Ileum (tissue), 1 donor: ENCODE measurements around the genes NPEPL1 and PRELID3B.

GRCh38 chr20:58361009-58361768 lies 27.8 kb upstream of the VAPB start:
- PRO-cap: no peak

- PRO-cap: no peak
These were observed 19.0 kb downstream of the VAPB start for GRCh38 chr20:58407960-58408478.

DNA sequence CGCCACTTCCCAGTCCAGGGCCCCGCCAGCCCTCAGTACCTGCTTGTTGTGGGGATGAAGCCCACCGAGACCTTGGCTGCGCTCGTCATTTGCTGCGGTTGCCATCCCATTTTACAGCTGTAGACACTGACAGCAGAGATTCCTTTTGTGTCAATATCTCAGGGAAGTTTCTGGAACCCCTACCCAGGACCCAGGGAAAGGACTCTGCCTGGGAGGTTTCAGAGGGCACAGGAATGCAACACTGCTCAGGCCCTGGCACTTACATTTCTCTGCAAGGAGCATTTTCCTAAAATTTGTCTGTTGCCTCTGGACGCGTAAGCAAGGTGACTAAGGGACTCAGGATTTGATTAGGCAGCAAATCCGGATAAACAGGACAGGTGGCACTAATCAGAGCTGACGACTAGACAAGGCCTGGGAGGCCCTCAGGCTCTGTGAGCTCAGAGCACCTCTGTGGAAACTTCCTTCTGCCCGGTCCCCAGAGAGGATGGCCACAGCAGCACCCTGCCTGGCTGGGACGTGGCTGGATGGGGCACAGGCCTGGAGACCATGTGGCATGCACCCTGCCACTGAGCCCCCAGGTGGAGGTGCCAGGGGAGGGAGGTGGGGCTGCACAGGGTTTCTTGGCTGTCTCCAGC lies 40.0 kb upstream of the STX16 start:
- PRO-cap: no peak

DNA sequence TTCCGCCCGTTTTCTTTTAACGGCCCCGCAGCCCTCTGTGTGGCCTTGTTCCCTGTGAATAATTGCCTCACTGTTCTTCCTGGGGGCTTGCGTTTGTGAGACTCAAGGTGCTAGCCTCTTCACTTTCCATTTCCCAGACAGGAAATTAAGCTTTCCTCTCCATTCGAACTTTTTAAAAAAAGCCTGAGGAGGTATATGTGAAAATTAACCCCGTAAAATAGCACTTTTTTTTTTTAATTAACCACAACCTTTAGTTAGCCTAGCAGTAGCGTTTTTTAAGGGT lies 1.5 kb downstream of the STX16 start:
- PRO-cap: no peak

GRCh38 chr20:58676011-58676721 lies 16.4 kb upstream of the NPEPL1 start:
- PRO-cap: no peak

- PRO-cap: bidirectional peak, plus-strand start at chr20:58692887, minus-strand start at chr20:58692708
These were observed at the start of gene NPEPL1 for GRCh38 chr20:58692418-58693011. Gene NPEPL1 (plus strand): TSS chr20:58692800.

GRCh38 chr20:58839374-58839994 lies 51.7 kb upstream of the GNAS start:
- PRO-cap: no peak

GRCh38 chr20:58889737-58890233 lies 1.4 kb upstream of the GNAS start:
- PRO-cap: no peak

- PRO-cap: no peak
These were observed 1.7 kb downstream of the GNAS start for GRCh38 chr20:58892890-58893340.

- PRO-cap: no peak
These were observed 11.4 kb downstream of the NELFCD start for GRCh38 chr20:58992440-58992961.

DNA sequence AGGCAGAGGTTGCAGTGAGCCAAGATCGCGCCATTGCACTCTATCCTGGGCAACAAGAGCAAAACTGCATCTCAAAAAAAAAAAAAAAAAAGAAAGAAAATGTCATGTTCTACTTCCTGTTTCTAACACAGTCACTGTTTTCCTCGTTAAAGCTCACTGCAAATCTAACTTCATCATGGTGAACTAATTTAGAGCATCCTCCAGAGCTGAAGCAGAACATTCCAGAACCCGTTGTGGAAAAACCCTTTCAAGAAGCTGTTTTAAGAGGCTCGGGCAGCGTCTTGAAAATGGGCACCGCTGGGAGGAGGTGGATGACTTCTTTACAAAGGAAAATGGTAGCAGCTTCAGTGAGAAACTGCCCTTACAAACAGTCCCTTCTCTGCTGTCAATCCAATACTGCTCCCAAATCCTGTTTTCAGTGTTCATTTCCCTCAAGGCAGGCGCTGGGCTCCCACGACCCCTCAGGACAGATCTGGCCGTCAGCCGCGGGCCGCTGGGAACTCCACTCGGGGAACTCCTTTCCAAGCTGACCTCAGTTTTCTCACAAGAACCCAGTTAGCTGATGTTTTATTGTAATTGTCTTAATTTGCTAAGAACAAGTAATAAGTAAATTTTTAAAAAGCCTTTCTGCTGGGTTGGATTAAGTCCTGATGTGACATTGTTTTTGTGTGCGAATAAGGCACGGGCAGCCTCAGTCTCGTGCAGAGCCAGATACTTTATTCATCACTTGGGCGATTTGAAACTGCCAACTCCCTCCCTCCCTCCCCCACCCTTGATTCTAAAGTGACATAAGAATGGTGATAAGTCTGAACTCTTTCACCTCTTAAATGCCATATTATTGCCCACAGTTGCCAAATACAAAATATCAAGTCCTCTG lies 12.3 kb downstream of the CTSZ start:
- PRO-cap: no peak

- PRO-cap: no peak
These were observed 5.6 kb downstream of the CTSZ start for GRCh38 chr20:59001230-59002113.

DNA sequence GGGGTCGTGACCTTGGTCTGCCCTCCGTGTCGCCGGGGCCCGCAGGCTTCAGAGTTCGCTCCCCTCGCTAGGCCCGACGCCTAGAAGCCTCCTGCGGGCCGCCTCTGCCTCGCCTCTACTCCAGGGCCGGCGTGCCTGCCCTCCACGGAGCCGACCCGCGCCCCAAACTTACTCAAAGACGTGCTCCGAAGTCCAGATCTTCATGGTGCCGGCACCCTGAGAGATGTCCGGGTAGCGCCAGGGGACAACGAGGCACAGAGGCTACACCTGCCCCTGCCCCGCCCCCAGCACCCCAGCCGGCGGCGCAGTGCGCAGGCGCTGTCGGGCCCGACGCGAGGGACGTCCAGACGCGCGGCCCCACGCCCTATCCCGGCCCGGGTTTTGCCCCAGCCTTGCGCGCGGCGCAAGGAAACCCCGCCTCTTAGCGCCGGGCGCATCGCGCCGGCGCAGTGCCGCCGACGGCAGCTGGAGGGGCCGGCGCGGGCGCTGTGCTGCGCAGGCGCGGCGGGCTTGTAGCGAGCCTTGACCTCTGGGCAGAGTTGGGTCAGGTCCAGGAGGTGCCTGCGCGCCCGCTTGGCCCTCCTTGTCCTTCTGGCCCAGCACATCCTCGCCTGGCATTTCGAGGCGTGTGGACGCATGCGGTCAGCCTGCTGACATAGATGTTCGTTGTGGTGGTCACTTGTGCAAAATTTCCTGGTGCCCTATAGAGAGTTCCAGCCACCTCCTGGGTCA lies at the start of gene PRELID3B:
PRELID3B (minus strand) TSS at position 260 of the 732 bp plus-strand sequence.
- PRO-cap: bidirectional peak, plus-strand start at position 536 of the sequence, minus-strand start at position 229 of the sequence

DNA sequence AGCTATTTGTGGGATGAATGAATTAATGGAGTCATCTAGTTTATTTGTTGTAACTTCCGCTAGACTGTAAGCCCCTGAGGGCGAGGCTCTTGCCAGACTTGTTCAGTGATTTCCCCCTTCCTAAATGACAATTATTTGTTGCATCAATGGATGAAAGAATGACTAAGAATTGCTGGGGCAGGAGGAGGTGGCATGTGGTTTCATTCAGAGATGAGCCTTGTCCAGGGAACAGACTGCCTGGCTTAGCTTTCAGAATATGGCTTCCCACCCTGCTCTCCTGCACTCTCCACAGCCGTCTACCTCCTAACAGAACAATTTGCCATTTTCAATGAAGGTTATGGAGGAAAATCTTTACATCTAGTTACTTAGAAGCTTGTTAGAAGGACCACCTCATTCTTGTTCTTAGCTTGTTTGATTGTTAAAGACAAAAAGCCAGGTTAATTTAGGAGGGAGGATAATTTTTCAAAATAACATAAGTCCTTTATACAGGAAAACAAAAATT lies 1.2 kb upstream of the PRELID3B start:
- PRO-cap: unidirectional peak, plus-strand start at position 207 of the sequence

DNA sequence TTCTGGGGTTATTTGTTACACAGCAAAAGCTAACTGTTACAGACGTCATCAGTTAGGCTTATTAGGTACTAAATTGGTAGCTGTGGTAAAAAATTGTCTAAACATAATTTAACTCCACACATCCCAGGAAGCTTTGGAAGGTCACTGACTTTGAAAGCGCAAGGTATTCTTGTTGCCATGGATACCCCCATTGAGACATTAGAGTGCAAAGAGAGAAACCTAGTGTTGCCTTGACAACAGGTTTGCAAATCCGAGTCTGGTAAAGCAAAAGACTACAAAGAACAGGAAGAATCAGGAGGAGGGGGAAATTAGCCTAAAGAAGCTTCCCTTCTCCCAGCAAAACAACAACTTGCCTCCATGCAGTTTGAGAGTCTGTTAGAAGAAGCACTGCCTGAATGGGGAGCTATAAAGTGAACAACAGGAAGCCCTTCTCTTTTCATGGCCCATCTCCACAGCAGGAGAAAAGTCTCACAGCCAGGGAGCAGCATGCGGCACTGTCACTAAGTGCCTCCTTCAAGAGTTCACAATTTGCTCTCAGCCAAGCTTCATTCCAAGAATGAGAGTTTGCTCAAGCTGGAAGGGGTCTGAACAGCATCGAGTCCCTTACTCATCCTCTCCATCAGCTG lies 41.6 kb upstream of the ZNF831 start:
- PRO-cap: no peak

DNA sequence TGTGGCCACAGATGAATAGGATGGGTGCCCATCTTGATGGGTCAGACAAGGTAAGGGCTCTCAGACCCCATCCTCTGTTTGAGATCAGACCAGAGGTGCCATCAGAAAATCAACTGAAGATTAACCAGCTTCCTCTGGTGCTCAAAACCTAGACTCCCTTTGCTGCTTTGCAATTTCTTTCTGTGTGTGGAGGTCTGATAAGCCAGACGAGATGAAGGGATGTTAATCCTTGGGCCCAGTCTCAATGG lies 14.6 kb upstream of the ZNF831 start:
- PRO-cap: no peak

- PRO-cap: no peak
These were observed 2.5 kb downstream of the ZNF831 start for GRCh38 chr20:59165973-59166632.

DNA sequence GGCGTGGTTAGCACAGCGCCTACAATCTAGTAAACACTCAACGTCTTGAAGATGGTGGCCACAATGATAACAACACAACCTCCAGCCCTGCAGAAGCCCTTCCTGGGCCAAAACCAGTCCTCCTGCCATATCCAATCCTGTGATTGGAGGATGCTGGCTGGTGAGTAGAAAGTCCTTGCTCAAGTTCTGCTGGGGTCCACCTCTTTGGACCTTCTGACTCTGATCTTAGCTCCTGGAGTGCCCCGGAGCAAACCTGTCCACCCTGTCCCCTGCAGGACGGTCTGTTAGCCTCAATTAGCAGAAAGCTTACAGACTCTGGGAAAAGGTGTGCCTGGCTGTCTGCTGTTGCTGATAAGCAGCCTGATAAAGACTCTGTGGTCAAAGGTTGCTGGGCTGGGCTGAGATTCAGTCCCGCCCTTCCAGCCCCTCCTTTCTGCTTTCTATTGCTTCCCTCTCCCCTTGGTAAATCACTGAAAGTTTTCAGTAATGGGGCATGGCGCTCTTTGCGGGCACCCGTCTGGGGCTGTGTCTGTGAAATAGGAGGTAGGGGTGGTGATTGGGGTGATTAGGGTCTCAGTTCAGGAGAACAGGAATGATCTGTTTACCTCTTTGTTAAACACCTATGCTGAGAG lies 8.4 kb downstream of the EDN3 start:
- PRO-cap: bidirectional peak, plus-strand start at position 470 of the sequence, minus-strand start at position 296 of the sequence

DNA sequence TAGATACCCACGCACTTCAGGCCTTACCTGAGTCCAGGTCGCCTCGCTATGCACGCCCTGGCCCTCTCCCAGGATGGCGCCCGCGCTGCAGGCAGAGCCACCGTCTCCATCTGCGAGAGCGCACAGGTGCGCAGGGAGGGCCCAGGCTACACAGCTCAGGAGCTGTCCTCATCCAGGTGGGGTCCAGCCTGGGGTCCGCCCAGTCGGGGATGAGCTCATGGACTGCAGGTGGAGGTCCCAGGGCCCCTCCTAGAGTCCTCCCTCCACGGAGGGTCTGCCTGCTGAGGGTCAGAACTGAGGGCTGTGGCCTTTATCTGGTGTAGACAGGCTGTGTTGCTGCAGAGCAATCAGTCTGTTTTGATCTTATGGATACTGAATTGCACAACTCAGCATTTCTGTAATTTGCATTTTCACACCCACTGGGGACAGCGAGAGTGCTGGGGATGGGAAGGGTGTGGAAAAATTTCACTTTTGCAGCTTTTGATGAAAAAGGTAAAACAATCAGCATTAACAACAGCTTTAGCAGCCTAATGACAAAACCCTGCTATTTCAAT lies 78.0 kb upstream of the PHACTR3 start:
- PRO-cap: unidirectional peak, minus-strand start at position 268 of the sequence

- PRO-cap: no peak
These were observed 27.0 kb upstream of the PHACTR3 start for GRCh38 chr20:59577199-59577797.